Left ventricle myocardium (tissue), 1 donor: ENCODE measurements around a stretch of chr15.

DNA sequence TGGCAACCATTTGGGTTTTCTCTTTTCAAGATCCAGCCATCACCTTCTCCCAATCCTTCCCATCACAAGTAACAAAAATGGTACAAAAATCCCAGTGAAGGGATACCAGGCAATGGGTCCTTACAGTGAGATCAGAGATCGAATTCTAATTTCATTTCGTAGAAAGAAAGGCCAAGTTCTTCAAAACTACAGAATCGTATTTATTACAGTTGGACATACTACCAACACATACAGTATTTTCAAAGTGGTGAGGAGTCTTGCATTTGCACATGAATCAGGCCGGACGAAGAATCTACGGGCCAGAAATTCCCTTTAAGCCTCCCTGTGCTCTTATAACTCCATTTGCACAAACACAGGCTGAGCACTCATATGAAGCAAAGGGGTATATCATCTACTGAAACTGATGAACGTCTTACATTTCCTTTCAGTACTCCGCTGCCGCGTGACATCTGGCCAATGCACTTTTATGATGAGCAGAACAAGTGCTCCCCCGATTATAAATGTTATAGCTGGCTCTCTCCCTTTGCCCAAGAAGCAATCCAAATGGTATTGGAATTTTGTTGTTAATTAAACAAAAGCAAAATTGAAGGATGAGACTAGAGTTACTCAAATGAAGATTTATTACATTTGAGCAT lies 110.2 kb upstream of the ICE2 start:
- PRO-cap, result no peak

DNA sequence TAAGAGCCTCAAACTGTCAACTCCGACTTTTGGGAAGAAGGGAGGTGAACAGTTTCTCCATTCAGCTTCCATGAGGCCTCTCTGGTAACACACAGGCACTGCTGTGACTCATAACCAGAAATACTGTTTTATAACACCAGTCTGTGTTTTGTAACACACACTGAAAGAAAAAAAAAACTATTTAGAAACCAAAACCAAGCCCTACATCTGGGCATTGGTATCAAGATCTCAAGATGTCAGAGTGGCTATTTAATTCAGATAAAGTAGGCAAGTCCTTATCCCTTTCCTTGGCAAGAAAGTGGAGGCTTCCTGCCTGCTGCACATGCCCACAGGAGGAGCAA lies 181.6 kb upstream of the ICE2 start:
- PRO-cap, result no peak

GRCh38 chr15:60713089-60713689 lies 234.2 kb upstream of the ICE2 start:
- PRO-cap, result no peak

- PRO-cap, result no peak
These were observed 243.4 kb upstream of the ICE2 start for GRCh38 chr15:60722252-60722796.

DNA sequence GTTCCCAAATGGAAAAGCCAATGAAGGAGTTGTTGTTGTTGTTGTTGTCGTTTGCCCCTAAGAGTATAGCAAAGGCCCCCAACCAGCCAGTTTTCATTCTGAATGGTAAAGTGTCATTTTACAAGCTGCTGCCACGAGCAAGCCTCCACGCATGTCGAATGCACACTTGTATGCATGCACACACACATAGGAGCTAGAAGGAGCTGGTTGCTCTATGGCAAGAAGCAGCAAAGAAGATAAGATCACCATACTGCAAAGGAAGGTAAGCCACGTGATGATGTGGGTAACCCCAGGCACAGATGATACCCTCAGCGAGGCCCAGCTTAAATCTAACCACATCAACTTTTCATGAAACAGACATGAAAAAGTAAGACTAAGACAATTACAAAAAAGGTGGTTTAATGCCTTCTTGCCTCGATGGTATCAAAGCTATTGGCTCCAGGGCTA lies 365.5 kb upstream of the ICE2 start:
- PRO-cap, result no peak

- PRO-cap, result no peak
These were observed 311.7 kb downstream of the RORA start for GRCh38 chr15:60917114-60918054.

- PRO-cap, result unidirectional peak, minus-strand start at chr15:61155927
These were observed 73.4 kb downstream of the RORA start for GRCh38 chr15:61155731-61156036.

DNA sequence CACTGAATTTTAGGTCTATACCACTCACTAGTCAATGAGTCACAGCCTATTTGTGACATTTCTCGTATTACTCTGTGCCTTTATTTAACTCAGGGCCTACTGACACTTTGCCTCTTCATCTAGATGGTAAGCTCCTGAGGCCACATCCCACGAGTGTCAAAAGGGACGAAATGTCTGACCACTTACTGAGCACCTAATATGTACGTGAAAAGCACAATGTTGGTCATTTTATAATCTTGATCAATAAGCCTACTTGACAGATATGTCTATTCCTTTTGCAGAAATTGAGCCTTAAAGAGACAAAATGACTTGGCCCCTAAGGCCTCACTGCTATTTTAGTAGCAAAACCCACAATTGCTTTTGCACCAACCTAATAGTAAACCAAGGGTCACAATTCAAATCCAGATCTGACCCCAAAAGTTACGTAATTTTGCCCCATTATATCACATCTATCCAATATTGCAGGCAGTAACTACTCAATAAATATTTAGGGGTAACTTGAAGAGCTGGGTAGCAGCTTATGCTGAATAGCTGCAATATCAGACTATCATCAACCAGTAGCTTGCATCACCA lies 33.3 kb downstream of the RORA start:
- PRO-cap, result no peak

DNA sequence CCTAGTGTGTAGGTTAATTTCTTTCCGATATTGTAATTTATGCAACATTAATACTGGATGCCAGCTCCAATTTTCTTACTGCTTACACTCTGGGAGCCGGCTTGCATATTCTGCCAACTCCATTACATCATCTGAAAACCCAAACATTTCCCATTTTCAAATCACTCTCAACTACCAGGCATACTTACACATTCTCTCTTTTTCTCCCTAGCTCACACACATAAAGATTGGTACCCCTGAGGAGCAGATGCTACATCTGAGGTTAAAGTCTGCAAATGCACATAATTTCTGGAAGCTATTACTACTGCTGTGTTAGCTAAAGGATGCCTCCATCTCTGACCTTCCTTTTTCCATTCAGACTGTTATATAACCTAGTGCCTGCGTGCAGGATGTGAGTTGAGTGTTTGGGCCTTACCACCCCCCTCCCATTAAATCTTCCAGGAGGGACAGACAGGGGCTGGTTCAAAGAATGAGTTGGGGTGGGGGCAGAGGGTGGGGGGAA lies 2.7 kb downstream of the RORA start:
- PRO-cap, result no peak

DNA sequence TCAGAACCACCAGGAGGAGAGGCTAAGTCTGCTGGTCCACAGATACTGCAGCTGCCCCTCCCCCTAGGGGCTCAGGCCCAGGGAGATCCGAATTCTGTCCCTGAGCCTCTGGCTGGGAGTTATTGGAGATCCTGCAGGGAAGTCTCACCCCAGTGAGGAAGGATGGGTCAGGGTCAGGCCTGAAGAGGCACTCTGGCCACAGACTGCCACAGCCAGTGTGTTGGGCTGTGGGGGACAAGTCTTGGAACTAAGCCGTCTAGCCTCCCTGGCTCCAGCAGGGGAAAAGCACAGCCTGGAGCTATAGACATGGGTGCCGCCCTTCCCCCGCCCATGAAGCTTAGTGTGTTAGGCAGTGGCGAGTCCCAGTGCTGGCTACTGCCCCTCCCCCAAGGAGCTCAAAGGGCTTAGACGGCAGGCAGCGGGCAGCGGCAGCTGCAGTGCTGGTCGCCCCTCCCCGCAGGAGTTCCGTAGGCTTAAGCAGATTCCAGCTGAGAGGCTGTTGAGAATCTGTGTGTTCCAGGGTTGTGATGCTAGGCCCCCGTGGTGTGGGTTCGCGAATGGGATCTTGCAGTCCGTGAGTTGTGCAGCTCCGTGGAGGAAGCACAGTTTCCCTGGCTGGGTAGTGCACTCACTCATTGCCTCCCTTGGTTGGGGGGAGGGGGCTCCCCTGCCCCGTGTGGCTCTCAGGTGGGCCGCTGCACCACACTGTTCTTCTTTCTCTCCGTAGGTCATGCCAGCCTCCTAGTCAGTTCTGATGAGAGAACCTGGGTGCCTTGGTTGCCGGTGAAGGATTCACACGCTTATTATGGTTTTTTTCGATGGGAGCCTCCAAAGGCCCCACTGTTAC lies 135.8 kb upstream of the RORA start:
- PRO-cap, result no peak

- PRO-cap, result no peak
These were observed 290.1 kb upstream of the RORA start for GRCh38 chr15:61519298-61519595.

DNA sequence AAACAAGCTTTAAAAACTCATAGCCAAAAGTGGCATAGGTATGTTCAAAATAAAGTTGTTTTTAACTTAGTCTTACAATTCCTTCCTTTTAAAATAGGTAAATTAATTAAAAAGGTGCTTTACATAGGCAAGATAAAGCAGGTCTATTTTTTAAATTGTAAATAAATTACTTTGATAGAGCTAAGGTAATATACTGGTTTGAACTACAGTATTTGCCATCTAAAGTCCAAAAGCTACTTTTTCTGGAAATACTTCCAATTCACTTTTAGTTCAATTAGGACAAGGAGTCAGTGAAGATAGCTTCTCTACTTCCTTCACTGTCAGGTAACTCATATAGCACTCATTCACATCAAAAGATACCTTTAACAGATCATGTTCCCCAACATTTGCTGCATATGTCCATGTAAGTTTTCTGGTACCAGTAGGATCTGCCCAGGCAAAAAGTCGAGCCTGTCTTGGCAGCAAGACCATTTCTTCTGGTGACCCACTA lies 153.3 kb downstream of the VPS13C start:
- PRO-cap, result no peak

- PRO-cap, result no peak
These were observed 697 bp upstream of the VPS13C start for GRCh38 chr15:62060944-62061344.

DNA sequence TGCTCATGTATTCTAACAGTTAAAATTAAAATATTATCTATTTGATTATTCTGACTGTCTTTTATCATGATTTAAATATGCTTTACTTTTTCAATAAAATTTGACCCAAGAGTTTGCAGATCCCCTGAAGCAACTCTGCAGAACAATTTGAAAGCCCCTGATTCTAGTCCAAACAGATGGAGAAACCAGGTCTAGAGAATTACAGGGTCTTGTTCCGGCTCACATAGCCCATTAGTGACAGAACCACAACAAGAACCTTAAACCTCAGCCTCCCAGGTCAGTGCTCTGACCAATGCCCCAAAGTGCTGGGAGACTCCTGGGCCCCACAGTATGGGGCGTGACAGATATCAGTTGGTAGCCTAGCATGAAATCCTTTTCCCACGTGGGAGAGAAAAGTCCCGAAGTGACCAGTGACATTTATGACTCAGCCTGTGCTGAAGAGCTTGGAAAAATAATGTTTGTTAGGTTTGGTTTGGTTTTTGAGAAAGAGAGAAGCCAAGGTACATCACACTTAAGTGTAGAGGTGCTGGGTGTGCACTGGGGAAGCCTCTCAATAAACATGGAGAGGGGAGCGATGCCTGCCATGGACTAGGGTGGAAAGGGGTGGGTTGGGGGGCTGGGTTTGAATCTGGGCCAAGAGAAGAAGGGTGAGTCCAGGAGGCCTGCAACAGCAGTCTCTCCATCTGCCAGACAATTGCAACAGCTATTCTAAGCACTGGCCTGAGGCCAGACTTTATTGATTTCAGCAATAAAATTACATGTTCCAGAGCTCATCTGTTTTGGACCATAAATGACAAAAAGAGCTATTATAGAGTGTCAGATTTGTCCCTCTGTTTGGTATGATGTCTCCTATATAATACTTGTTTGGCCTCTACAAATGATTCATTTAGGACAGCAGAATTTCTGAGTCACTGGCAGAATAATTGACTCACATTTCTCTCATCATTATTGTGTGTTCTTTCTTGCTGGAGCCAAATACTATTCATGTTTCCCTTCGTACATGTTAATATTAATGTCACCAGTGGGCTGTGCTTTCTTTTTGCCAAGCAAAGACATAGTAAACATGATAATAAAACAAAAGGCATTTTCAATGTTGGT lies 43.4 kb downstream of the C2CD4A start:
- PRO-cap, result no peak

DNA sequence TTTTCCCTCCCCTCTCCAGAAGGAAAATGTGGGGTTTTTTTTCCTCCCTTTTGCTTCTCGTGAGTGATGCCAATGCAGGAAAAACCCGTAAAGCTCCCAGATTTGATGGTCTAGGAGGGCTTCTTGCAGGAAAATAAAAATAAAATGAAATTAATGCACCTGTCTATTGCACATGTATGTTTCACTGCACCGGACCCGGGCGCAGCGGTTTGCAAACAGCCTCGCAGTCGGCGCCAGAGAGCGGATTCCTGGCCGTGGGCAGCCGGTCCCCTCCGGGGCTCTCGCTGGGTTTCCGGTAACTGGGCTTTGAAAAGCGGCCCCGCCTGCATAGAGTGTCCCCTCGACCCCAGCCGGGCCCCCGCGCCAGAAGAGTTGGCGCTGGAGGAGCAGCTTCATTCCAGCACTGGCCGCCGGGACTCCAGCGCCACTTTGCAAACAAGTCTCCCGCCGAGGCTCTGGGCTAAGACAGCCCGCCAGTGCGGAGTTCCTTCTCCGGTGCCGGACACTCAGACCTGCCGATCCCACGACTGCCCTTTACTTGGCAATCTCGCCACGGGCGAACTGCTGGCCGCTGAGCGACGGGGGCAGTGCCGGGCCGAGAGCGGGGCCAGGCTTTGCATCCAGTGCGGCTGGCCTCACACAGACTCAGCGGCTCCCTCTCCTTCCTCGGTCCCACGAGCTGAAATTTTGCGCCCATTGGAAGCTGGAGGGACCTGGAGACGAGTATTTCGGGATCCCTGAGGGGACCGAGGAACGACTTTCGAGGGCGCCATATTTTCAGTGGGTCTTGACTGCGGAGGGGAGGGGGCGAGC lies 613 bp downstream of the TLN2 start:
- PRO-cap, result no peak

DNA sequence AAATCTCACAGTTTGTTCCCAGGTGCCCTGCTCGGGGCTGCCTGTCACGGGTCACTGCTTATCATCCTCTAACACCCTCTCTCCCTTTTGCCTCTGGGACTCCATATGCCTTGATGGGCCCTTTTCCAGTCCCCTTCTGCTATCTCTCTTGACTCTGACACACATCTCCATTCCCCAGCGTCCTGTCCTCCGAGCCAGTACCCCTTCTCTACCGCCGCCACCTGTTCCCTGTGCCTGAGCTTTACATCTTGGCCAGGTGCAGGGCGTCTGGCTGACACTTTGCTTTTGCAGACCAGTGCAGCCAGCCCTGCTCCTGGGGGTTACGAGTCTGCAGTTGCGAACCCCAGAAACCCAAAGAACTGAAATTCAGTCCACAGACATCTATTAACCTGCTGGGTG lies 65.3 kb downstream of the TLN2 start:
- PRO-cap, result unidirectional peak, plus-strand start at position 170 of the sequence

- PRO-cap, result bidirectional peak, plus-strand start at chr15:62506478, minus-strand start at chr15:62506386
These were observed 115.7 kb downstream of the TLN2 start for GRCh38 chr15:62505612-62506813.

GRCh38 chr15:62589535-62590040 lies 199.2 kb downstream of the TLN2 start:
- PRO-cap, result no peak

DNA sequence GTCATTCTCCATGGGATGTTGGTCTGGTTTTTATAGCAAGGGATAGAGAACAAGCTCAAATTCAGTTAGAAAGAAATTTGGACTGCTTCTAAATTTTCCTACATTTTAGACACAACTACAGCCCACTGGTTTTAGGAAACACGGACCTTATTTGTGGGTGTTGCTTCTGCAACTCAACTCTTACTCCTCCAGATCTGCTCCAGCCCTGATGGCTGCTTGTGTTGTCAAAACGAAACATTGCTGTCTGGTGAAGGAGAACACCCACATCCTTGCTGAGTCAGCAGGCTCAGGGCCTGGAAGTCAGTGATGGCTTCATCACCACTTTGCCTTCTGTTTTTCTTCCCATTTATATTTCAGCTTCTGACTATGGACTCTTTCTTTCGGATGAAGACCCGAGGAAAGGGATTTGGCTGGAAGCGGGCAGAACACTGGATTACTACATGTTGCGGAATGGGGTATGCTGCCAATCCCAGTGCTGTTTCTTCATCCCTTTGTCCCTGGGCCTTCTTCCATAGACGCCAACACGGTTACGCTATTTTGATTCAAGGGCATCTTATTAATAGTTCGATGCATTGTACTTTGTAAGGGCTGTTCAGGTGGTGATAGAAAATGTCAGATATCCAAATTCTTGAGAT lies 259.5 kb downstream of the TLN2 start:
- PRO-cap, result no peak

GRCh38 chr15:62812238-62812704 lies 230.3 kb upstream of the TPM1 start:
- PRO-cap, result no peak